Diencephalon (tissue), 2 donors: ENCODE results near the genes TEX30 and ARGLU1.

DNA sequence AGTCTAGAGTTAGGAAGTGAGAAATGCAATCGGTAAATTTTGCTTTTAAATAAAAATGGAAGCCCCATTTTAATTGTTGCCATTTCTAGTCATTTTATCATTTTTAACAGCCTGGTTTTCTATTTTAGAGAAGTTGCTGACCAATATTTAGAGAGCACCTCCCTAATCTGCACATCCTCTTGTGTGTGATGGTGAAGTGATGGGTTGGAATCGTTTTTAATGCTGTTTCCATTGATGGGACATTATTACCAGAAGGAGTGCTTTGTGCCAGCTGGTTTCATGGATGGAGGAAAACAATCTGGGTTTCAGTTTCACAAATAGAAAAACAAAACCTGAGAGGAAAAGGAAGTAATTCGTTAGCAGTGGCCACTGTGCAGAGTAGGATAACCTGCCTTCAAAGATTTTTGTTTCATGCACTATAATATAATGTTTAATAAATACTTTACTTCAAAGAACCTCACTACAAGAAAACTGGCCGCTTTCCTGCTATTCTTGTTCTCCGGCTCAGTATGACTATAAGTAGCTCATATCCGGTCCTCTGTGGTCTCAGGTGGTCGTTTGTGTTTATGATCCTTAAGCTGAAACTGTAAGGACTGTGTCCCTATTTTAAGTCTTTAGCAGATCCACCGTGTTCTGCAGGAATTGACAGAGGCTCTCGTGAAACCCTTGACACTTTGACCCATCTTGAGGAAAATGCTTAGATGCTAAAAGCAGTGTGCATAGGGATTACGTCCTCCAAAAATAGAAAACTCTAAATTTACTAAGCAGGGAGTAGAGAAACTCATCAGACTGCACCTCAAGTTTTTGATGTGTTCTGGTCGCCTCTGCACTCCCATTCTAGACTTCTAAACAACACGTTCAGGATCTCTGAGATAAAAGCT is 104.7 kb downstream of the GGACT start:
- RAMPAGE, long total RNA, result no peak

GRCh38 chr13:101455882-101456380 is 3.5 kb downstream of the ITGBL1 start:
- RAMPAGE, long total RNA, result no peak

- RAMPAGE, long total RNA, result no peak
These were observed 302.2 kb upstream of the TPP2 start for GRCh38 chr13:102294530-102294946.

DNA sequence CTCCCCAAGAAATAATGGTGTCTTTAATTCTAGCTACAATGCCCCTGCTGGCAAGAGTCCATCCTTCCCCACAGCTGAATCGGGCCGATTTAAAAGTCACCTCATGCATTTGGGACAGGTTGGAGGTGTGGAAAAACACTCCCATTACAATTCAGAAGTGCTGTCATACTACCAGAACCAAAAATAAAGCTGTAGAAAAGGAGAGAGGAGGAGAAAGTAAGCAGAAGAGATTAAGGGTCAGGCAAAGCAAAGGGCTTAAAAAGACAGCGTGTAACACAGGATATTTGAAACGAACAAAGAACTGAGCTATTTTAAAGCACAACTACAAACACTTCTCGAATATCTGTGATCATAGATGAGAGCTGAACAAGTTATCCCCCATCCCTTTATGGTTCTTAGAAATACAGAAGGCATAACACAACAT is 285.4 kb upstream of the TPP2 start:
- RAMPAGE, long total RNA, result no peak

GRCh38 chr13:102317513-102318244 is 279.1 kb upstream of the TPP2 start:
- RAMPAGE, long total RNA, result no peak

- RAMPAGE, long total RNA, result no peak
These were observed 204.1 kb upstream of the TPP2 start for GRCh38 chr13:102392410-102393393.

DNA sequence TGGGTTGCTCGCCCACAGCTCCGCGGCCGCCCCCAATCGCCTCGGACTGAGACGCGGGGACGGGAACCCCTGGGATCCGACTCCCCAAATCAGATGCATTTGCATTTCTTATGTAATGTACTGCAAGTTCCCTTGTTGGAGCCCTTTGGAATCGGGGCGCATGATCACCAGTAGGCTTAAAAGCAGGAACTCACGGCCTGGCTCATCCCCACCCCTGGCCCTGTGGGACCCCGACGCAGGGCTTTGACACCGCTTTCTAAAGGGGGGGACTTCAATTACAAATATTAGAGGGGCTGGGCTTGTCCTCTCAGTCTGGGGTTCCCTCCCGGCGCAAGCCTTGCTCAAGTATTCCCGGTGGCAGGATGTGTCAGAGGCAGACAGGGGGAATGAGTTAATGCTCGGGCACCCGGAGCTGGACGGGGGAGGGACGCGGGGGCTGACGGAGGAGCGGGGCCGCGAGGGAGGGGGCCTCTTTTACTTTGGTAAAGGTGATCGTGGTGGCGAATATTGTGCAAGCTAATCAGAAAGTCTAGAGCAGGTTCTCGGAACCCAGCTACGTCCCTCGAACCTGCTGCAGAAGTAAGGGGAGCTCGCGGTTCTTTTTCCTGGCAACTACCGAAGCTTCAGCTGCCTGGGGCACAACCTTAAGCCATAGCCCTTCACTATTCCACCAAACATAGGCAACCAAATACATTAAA is 196.1 kb upstream of the TPP2 start:
- RAMPAGE, long total RNA, result no peak

DNA sequence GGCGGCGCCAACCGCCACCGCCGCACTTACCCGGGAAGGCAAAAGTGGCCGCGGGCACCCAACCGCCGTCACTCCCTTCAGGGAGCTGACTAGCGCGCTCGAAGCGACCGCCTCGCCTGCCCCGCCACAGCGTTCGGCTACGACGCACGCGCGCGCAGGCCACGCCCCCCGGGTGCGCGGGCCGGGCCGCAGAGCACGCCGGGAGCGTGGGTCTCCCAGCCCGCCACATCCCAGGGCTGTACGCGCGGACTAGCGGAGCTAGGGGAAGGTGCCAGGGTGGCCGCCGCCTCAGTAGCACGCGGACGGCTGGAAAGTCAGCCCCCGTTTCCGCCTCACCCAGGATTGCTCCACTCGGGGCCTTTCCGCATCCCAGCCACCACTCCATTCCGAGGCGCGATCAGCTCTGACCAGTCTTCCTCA is at the start of gene TEX30:
Gene TEX30 (minus strand): TSS at position 135 of the 420 bp plus-strand sequence.
- RAMPAGE, long total RNA, result start-site peak on the minus strand centred at position 114 of the sequence, 55 bp wide, 330 and 319 reads in 2 replicates

GRCh38 chr13:102788623-102789090 is 10.1 kb downstream of the POGLUT2 start:
- RAMPAGE, long total RNA, result no peak

DNA sequence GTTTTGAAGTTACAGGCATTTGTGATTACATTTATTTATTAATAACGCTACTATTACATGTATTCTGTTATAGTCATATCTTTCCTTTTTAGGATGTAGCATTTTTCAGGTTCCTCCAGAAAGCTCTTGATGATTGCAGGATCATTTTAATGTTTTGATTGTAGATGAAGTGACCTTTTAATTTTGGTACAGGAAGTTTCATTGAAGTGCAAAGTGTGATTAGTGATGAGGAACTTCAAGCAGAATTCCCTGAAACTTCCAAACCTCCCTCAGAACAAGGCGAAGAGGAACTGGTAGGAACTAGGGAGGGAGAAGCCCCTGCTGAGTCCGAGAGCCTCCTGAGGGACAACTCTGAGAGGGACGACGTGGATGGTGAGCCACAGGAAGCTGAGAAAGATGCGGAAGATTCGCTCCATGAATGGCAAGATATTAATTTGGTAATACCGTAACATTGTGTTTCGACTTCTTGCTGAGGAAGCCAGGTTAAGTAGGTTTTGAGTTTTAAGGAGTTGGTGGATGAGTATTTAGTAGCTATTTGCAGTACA is 19.7 kb downstream of the ERCC5 start:
- RAMPAGE, long total RNA, result no peak

- RAMPAGE, long total RNA, result no peak
These were observed 381.3 kb downstream of the EFNB2 start for GRCh38 chr13:106154054-106154574.

- RAMPAGE, long total RNA, result no peak
These were observed 322.0 kb downstream of the EFNB2 start for GRCh38 chr13:106213297-106214108.

GRCh38 chr13:106532919-106533533 is 2.4 kb downstream of the EFNB2 start:
- RAMPAGE, long total RNA, result no peak

- RAMPAGE, long total RNA, result no peak
These were observed 3.0 kb downstream of the ARGLU1 start for GRCh38 chr13:106564739-106565448.

GRCh38 chr13:106565489-106565834 is 2.5 kb downstream of the ARGLU1 start:
- RAMPAGE, long total RNA, result no peak

GRCh38 chr13:106566967-106568194 is at the start of gene ARGLU1:
ARGLU1 (minus strand) TSS chr13:106568137.
- RAMPAGE, long total RNA, result start-site peak on the minus strand at chr13:106568098-106568159, 679 and 4,270 reads in 2 replicates

DNA sequence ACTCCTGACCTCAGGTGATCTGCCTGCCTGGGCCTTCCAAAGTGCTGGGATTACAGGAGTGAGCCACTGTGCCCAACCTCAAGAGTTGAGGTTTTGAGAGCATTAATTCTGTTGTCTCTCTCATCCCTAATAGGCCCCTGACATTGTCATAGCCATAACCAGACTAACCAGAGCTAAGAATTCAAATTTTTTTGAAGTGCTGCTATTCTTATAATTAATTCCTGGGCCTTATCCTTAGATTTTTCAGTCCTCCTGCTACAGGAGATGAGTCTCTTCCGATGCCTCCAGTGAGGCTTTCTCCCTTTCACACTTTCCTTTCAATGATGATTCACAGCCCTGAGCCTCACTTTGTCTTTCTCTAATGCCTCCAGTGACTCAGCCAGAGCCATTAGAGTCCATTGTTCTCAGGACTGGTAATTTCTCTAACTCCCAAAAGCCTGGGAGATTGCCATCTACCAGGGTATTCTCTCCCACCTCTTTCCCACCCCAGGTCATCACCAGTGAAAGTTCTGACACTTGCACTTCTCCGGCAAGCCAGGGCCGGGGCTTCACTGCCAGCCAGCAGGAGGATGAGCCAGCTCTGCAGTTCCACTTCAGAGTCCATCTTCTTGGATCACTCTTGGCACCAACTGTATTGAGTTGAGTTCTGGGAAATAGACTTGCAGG is 49.6 kb upstream of the ARGLU1 start:
- RAMPAGE, long total RNA, result no peak

DNA sequence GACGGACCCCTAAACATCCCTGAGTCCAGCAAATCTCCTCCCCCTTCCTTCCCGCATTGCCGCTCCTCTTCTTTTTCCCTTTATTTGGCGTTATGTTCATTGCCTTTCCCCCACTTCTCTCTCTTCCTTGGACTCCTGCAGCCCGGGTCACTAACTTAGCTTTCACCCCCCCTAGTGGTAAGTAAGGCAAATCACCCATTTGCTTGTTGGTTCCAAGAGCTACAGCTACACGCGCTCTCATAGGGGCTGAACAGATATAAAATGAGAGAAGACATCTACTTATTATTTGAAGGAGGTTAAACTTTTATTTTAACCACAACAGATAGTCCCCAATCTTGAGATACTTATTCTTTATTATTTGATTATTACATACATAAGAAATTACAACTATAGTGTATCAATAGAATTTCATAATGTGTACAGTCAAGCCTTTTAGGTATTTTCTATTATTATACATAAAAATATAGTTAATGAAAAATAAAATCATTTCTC is 52.1 kb upstream of the ARGLU1 start:
- RAMPAGE, long total RNA, result no peak

DNA sequence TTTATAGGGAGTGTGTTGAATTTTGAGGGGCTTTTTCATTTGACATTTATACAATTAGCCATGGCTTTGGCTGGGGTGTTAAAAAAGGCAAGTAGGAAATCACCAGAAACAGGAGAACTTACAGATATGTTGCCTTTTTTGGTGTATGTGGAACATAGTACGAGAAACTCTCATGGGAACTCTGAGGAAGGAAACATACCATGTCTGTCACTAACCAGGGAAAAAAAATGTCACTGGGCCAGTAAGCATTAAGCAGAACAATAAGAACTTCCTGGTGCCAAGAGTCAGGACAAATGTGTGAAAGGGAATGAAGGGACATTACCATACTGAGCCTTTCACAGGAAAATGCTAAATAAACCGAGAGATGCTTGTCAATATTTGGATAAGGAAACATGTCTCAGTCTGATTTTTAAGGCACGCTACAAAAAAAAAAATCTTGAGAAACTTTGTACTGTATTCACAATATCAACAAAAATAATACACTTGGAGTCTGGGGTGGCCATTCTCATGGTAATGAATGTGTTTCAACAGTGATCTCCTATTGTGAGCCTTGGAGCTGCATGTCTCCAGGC is 112.9 kb upstream of the ARGLU1 start:
- RAMPAGE, long total RNA, result no peak

GRCh38 chr13:106690709-106691222 is 122.8 kb upstream of the ARGLU1 start:
- RAMPAGE, long total RNA, result no peak